Lung (tissue), 4 donors: ENCODE results near the genes ALKBH6, TBCB and COX7A1.

- PRO-cap = no peak
- RAMPAGE, long total RNA = no peak
- RRBS = no CpG with 5 or more reads among the region's 9 CpGs
Observed at GRCh38 chr19:34469474-34470121, 12.0 kb upstream of the WTIP start.

DNA sequence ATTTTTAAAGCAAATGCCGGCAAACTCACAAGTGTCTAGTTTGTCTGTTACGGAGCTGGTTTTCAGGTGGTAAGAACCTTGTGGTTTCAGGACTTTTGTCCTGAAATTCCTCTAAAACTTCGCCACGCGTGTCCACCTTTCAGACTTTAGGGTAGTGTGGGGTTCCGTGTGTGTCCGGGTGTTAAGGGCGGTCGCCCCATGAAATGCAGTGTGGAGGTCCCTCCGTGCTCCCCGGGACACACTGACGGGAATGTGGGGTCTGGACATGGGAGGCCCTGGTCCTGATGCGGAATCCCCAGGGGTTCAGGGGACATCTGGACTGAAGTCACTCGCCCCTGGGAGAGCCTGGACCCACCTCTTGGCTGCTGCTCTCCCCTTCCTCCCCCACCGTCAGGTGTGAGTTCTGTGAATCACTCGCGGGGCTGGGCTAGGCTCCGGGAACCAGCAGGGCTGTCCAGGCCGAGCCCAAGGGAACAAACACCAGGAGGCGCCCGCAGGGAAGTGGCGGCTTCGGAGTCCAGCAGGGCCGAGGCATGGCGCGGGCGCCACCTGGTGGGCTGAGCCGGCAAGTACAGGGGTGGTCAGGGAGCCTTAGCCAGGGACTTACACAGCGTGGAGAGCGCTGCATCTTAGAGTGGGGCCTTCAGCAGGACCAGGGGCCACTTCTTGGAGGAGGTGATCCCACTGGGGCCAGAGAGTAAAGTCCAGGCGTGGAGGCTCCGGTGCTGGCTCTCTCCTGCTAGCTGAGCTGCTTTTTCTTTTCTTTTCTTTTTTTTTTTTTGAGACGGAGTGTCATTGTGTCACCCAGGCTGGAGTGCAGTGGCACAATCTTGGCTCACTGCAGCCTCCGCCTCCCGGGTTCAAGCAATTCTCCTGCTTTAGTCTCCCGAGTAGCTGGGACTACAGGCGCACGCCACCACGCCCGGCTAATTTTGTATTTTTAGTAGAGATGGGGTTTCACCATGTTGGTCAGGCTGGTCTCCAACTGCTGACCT lies 19.9 kb downstream of the WTIP start:
- PRO-cap = no peak
- RAMPAGE, long total RNA = no peak
- RRBS = 18% methylated on average over 8 of the region's 40 CpGs

- PRO-cap = no peak
- RAMPAGE, long total RNA = no peak
- RRBS = 33% methylated on average over 3 of the region's 20 CpGs
Observed at GRCh38 chr19:35029387-35030244, 654 bp upstream of the SCN1B start.

DNA sequence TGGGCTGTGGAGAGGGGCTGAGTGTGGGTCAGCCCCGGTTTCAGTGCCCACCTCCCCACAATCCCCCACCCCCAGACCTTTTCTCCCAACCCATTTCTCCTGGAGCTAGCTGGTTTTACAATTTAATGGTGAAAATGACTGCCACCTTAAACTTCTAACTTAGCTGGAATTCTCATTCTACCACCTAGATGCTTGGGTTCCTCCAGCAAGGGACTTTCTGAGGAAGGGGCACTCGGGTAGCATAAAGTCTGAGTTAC lies 1.6 kb downstream of the SCN1B start:
- PRO-cap = no peak
- RAMPAGE, long total RNA = no peak
- RRBS = 44% methylated on average over 1 of the region's 2 CpGs

DNA sequence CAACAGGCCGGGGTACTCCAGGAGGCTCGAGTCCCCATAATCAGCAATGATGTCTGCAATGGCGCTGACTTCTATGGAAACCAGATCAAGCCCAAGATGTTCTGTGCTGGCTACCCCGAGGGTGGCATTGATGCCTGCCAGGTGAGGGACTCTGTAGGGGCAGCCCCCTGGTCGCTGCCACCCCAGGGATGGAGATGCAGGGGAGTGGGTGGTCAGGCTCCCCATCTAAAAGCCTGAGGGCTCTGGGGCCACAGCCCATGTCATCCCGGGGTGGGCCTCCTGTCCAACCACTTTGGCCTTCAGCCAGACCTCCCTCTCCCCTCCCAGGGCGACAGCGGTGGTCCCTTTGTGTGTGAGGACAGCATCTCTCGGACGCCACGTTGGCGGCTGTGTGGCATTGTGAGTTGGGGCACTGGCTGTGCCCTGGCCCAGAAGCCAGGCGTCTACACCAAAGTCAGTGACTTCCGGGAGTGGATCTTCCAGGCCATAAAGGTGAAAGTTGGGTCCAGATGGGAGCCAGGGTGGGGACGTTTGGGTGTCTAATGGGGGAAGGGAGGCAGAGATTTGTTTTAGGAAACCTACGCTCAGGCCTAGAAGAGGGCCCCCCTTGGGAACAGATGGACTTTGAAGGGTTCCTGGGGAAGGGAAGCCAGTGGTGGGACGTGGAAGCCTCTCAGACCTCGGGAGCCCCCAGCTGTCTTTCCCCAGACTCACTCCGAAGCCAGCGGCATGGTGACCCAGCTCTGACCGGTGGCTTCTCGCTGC lies 24.2 kb downstream of the HPN start:
- PRO-cap = no peak
- RAMPAGE, long total RNA = no peak
- RRBS = 98% methylated on average over 2 of the region's 22 CpGs

DNA sequence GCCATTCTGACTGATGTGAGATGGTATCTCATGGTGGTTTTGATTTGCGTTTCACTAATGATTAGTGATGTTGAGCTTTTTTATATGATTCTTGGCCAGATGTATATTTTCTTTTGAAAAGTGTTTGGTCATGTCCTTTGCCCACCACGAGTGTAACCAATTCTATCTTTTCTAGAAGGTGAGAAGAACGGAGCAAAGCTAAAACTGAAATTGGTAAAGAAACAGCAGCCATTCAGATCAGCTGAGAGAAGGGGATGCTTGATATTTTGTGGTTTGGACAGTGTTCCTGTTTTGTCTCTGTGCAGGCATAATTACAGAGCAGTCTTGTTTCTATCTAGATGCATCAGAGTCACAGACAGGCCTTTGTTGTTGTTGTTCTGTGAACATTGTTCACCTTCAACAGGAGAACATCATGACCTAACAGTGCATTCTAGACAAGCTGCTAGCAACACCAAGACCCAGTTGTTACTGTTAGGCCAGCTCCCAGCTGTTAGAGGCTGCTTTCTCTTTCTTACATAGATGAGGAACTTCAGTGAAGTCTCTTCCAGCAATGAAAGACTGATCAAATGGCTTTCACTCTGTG lies 8.6 kb upstream of the LSR start:
- PRO-cap = no peak
- RAMPAGE, long total RNA = no peak
- RRBS = no CpG with 5 or more reads among the region's 3 CpGs

DNA sequence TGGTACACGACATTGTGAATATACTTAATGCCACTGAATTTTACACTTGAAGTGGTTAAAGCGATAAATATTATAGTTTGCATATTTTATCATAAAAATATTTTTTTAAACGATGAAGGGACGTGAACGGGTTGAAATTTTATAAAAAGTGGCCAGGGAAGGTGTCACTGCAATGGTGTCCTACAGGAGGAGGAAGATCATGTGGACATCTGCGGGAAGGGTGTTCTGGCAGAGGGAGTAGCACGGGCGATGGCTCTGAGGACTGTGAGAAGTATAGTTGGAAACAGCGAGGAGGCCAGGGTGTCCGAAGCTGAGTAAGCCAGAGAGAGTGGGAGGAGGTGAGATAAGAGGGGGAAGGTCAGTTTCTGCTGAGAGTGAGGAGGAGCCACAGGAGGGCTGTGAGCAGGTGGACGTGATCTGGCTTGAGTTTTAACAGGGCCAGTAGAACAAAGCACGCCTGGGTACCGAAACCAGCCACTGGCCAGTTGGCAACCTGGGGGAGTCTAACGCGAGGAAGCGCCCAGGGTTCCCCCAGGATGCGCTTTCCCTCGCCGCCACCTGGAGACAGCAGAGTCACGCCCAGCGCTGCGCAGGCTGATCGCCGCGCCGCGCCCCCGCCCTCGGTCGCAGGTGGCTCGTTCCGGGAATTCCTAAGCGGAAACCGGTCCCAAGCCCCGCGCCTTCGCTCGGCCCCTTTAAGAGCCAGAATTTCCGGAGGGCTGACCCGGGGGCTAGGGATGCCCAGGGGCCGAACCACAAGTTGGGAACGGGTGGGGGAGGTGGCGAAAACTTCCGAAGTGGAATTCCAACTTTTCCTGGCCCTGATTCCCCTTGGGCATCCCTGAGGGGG lies 1.2 kb upstream of the LSR start:
- PRO-cap = no peak
- RAMPAGE, long total RNA = no peak
- RRBS = under 1% methylated on average over 6 of the region's 44 CpGs

DNA sequence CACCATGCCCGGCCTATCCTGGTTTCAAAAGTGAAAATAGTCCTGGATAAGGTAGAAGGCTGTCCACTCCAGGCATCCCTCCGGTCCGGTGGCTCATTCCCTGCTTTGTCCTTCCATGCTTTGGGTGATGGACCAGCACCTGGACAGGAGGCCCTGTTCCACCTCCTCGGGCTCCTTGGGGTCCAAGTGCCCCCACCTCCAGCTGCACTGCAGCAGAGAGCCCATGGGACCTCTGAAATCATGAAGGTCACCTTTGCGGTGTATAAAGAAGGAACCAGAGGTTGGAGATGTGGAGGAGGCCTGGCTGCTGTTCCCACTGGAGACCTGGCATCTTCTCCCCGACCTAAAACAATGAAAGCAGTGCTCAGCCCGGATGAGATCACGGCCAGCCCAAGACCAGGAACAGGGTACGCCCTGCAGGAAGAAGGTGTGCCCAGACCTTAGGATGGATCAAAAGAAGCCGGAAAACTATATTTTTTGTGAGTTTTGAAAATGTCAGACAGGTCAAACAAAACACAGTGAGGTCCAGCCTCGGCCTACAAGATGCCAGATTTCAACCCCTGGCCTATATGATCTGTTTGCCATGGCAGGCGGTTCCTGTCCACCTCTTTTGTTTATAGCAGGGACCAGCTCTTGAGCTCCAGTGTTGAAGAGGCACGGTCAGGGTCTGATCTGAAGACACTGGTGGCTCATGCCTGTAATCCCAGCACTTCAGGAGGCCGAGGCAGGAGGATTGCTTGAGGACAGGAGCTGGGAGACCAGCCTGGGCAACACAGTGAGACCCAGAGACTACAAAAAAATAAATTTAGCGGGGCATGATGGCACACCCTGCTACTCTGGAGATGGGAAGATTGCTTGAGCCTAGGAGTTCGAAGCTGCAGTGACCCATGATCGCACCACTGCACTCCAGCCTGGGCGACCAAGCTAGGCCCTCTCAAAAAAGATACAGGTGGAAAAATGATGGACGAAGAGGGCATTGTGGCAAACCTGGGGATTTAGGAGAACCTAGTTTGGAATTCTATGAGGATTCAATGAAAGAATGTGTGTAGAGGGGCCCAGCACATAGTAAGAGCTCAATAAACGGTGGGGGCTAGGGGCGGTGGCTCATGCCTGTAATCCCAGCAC lies 5.9 kb downstream of the LSR start:
- PRO-cap = no peak
- RAMPAGE, long total RNA = no peak
- RRBS = 58% methylated on average over 3 of the region's 21 CpGs

GRCh38 chr19:35317330-35318007 lies 11.5 kb upstream of the CD22 start:
- PRO-cap = no peak
- RAMPAGE, long total RNA = no peak
- RRBS = no CpG with 5 or more reads among the region's 8 CpGs

DNA sequence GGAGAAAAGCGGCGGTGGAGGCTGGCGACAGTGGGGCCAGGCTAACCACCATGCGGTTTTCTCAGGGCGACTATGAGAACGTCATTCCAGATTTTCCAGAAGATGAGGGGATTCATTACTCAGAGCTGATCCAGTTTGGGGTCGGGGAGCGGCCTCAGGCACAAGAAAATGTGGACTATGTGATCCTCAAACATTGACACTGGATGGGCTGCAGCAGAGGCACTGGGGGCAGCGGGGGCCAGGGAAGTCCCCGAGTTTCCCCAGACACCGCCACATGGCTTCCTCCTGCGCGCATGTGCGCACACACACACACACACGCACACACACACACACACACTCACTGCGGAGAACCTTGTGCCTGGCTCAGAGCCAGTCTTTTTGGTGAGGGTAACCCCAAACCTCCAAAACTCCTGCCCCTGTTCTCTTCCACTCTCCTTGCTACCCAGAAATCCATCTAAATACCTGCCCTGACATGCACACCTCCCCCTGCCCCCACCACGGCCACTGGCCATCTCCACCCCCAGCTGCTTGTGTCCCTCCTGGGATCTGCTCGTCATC lies 1.1 kb upstream of the FFAR1 start:
- PRO-cap = no peak
- RAMPAGE, long total RNA = no peak
- RRBS = no CpG with 5 or more reads among the region's 18 CpGs

DNA sequence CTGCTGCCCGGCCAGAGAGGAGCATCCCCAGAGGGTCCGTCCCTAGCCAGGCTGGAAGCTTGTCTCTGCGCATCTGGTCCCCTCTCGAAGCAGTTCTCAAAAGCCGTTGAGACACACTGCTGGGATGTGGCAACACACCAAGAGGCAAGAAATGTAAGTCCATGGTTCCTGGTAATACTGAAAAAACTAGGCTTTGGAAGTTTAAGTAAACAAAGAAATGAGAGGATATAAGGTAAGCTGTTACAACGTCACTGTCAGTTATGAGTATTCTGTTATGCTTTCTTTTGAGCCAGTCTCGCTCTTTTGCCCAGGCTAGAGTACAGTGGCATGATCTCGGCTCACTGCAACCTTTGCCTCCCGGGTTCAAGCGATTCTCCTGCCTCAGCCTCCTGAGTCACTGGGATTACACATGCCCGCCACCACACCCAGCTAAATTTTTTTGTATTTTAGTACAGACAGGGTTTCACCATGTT lies 15.0 kb upstream of the FFAR2 start:
- PRO-cap = no peak
- RAMPAGE, long total RNA = no peak
- RRBS = no CpG with 5 or more reads among the region's 11 CpGs

- PRO-cap = no peak
- RAMPAGE, long total RNA = no peak
- RRBS = no CpG with 5 or more reads among the region's 28 CpGs
Observed at GRCh38 chr19:35445709-35447009, 1.9 kb upstream of the FFAR2 start.

GRCh38 chr19:35553521-35554002 lies 8.1 kb downstream of the TMEM147 start:
- PRO-cap = no peak
- RAMPAGE, long total RNA = no peak
- RRBS = 66% methylated on average over 4 of the region's 14 CpGs

DNA sequence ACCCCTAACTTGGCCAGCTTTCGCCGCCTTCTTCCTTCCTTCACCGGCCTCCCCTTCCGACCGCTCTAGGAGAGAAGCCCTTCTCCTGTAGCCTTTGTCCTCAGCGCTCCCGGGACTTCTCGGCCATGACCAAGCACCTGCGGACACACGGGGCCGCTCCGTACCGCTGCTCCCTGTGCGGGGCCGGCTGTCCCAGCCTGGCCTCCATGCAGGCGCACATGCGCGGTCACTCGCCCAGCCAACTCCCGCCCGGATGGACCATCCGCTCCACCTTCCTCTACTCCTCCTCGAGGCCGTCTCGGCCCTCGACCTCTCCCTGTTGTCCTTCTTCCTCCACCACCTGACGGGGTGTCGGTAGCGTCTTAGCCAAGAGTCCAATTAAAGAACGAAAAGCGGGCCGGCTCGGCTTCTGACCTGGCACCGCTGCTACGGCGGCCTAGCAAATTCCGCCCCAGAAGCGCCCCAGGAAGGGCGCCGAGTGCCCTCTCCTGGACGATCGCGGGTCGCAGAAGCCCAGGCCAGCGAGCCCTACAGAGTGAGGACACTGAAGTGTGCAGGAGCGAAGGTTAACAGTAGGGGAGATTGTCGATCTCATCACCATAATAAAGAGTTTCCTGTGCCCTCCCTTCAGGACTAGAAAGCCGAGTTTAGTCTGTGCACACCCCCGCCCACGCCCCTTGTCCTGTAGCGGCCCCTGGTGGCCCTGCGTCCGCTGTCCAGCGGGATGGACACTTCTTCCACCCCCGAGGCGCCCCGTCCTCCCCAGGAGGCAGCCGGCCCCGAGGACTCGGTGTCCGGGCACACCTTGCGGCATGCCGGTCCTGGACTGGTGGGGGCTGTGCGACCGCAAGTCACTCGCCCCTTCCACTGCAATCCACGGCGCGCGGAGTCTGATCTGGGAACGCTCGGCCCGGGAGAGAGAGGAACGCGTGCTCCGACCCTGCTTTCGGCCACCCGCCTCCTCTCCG lies 1.1 kb upstream of the KMT2B start:
- PRO-cap = bidirectional peak, plus-strand start at position 236 of the sequence, minus-strand start at position 199 of the sequence
- RAMPAGE, long total RNA = no peak
- RRBS = 1% methylated on average over 36 of the region's 79 CpGs

DNA sequence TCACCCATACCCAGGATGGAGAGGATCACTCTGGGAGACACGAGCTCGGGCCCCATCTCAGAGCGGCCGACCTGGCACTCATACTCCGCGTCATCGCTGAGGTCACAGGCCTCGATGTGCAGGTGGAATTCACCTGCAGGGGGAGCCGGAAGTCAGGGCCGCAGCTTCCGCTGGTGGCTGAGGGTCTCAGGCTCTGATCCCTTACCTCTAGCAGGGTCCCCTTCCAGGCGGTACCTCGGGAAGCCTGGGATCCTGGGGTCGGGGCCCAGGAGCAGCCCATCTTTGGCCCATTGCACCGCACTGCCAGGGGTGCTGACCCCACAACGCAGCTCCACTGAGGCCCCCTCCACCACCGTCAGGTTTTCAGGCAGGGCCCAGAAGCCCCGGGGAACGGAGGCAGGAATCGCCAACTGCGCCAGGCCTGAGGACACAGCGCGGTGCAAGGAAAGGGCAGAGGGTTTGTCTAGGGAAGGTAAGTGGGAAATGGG lies 1.0 kb downstream of the NPHS1 start:
- PRO-cap = no peak
- RAMPAGE, long total RNA = no peak
- RRBS = no CpG with 5 or more reads among the region's 23 CpGs

GRCh38 chr19:35900291-35900965 lies 1.9 kb upstream of the HCST start:
- PRO-cap = bidirectional peak, plus-strand start at chr19:35900654, minus-strand start at chr19:35900540
- RAMPAGE, long total RNA = no peak
- RRBS = 2% methylated on average over 14 of the region's 50 CpGs

GRCh38 chr19:36013825-36014328 lies at the start of gene ALKBH6:
TSS of gene ALKBH6 (minus strand) at chr19:36014213.
- PRO-cap = bidirectional peak, plus-strand start at chr19:36014538, minus-strand start at chr19:36014207
- RAMPAGE, long total RNA = start-site peak on the minus strand at chr19:36014207-36014227, 24 and 29 reads in 2 replicates
- RRBS = no CpG with 5 or more reads among the region's 19 CpGs

GRCh38 chr19:36115094-36115923 lies at the start of gene TBCB:
TSS of gene TBCB (plus strand) at chr19:36115468.
- PRO-cap = bidirectional peak, plus-strand start at chr19:36115542, minus-strand start at chr19:36115157; bidirectional peak, plus-strand start at chr19:36115758, minus-strand start at chr19:36115671
- RAMPAGE, long total RNA = start-site peak on the minus strand at chr19:36115147-36115239, 55 and 18 reads in 2 replicates; start-site peak on the plus strand at chr19:36115474-36115549, 659 and 43 reads in 2 replicates
- RRBS = 0% methylated on average over 9 of the region's 72 CpGs

GRCh38 chr19:36140695-36141831 lies 1.2 kb downstream of the CAPNS1 start:
- PRO-cap = no peak
- RAMPAGE, long total RNA = no peak
- RRBS = no CpG with 5 or more reads among the region's 55 CpGs

DNA sequence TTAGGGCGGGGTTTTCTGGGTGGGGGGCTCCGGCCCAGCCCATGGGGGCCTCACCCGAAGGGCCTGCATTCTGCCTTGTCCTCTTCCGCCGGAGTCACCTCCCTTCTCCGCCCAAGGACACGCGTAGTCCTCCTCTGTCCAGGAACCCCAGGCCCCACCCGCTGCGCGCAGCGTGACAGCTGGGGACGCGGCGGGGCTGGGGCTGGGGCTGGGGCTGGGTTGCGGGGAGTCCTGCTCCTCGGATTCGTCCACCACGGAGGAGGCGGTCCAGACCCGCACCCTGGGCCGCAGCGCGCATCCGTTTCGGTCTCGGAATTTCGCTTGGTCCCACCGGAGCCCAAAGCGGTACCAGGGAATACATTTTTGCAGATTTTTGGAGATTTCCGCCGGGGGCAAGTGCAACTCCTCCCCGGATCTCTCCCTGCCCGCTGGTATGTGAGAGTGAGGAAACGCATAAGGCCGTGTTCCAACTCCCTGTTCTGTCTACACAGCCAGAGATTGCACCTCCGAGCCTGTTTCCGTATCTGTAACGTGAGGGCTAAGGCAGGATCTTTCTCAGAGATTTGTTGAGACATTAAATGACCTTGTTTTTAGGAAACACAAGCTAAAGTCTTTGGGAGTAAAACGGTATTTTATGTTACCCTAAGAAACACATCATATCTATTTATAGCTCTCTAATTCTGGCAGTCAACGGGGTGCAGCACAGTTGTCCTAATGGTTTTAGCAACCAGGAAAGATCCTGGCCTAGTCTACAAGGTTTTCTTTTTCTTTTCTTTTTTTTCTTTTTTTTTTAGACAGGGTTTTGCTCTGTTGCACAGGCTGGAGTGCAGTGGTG lies at the start of gene COX7A1:
TSS of gene COX7A1 (minus strand) at position 109 of the 835 bp plus-strand sequence.
- PRO-cap = bidirectional peak, plus-strand start at position 73 of the sequence, minus-strand start at position 109 of the sequence
- RAMPAGE, long total RNA = start-site peak on the minus strand centred at position 150 of the sequence, 97 bp wide, 500 and 37 reads in 2 replicates
- RRBS = 15% methylated on average over 6 of the region's 41 CpGs